Metastatic Lung Carcinoma in the Adrenal Gland (tissue), 1 donor: ENCODE measurements around a stretch of chr13.

- PRO-cap: no peak
Observed at GRCh38 chr13:28954524-28955149, 134.5 kb downstream of the MTUS2 start.

- PRO-cap: no peak
Observed at GRCh38 chr13:29428152-29429290, 167.0 kb downstream of the SLC7A1 start.

DNA sequence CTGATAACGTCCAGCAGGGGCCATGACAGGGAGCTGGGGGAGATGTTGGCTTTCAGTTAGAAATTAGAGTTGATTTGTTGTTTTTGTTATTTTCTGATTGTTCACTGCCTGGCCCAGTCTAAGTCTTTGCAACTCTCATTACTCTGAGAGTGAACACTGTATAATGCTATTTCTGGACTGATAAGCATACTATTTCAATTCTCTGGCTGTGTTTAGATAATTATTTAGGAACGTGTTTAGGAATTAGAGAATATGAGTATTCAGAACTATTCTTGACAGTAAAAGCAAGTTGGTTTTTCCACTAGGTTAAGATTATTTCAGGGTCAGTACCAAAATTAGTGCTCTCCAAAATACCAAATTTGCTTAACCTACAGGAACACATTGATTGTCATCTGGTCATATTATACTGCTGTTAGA lies 158.4 kb downstream of the SLC7A1 start:
- PRO-cap: no peak

DNA sequence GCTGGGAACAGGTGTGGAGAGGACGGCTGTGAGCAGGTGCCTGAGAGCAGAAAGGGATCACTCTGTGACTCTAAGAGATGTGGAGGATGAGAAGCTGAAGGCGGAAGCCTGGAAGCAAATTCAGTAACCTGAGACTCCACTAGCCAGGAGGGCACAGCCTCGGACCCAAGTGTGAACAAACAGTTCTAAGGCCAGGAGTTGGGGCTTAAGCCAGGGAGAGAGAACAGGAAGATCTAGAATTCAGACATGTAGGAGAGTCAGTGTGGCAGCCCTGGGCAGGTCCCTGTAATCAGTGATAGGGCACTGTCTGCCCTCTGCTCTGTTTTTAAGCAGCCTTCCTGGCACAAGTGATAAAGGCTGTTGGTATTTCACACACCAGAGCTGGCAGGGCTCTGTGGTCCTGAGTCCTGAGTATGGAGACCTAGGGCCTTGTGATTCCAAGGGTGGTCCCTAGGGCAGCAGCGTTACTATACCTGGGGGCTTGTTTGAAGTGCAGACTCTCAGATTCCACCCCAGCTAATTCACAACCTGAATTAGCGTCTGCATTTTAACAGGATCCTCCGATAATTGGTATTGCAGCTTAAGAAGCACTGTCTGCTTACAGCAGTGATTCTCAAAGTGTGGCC lies 131.2 kb downstream of the SLC7A1 start:
- PRO-cap: no peak

GRCh38 chr13:29479899-29480471 lies 115.5 kb downstream of the SLC7A1 start:
- PRO-cap: no peak

DNA sequence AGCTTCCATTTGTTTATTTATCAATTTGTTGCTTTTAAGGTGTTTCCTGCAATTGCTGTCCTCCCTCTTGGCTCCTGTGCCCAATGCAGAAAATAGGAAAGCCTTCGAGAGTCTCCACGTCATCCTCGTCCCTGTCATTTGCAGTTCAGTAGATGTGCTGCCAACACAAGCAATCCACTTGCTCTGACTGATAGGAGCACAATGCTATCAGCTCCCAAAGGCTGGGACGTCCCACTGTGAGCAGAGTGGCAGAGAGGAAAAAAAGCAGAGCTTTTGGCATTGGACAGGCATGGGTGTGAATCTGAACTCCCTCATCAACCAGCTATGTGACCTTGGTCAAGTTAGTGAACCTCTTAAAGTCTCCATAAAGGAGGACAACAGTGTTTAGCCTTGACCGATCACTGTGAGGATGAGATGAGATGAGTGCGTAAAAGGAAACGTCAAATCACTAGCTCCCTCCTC lies 10.7 kb upstream of the SLC7A1 start:
- PRO-cap: no peak

DNA sequence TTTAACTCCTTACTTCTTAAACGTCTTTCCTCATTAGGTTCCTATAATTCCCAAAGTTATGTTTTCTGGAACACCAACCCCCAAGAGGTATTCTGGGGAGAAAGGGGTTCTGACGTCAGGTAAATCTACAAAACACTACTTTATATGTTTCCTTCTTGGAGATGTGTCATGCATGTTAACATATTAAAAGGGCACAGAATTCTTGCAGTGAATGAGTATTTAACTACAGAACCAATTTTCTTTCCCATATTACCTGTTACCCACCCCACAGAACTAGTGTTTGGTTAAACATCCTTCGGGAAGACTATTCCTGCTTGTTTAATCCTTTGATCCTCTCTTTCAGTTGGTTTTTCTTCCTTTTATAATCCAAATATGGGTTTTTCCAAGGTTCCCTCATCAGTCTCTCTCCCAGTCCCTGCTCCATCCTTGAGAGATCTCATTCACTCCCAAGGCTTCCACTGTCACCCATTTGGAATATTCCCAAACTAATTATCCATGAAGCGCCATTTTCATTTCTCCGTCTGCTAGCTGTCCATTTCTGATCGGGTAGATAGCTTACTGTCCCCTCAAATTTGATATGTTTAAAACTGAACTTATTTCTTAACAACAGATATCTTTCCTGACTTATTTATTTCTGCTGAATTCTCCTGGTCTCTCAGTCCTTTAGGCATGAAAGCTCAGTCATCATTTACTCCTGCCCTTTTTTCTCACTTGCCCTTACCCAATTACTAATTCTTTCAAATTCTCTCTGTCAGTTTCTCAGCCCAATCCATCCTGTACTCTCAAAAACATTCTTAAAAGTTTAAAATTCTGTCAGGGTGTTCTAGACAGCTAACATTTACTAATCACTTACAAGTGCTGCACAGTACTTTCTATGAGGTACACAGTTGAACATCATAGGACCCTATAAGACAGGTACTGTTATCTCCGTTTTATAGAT lies 59.7 kb downstream of the UBL3 start:
- PRO-cap: no peak

GRCh38 chr13:29943427-29943728 lies 93.0 kb upstream of the UBL3 start:
- PRO-cap: no peak

GRCh38 chr13:30072396-30073086 lies 222.1 kb upstream of the UBL3 start:
- PRO-cap: no peak

DNA sequence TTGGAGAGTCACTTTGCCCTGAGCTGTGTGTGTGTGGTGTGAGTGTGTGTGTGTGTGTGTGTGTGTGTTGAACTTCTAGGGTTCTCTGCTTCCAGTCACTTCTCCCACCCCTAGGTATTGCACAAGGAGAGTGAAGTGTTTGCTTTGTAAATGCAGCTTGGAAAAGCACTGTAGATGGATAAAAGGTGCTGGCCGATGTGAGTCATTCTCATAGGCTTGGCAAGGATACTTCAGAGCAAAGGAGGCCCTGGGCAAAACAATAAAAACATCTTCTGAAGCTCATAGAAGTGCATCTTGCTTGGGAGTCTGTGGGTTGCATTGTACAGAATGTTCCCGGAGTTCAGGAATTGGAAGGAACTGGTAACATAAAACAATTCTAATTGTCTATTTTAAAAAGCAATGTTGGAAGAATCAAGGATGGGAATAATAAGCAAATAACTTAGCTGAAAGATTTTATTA lies 181.6 kb downstream of the KATNAL1 start:
- PRO-cap: no peak

- PRO-cap: no peak
Observed at GRCh38 chr13:30157598-30158059, 149.7 kb downstream of the KATNAL1 start.

DNA sequence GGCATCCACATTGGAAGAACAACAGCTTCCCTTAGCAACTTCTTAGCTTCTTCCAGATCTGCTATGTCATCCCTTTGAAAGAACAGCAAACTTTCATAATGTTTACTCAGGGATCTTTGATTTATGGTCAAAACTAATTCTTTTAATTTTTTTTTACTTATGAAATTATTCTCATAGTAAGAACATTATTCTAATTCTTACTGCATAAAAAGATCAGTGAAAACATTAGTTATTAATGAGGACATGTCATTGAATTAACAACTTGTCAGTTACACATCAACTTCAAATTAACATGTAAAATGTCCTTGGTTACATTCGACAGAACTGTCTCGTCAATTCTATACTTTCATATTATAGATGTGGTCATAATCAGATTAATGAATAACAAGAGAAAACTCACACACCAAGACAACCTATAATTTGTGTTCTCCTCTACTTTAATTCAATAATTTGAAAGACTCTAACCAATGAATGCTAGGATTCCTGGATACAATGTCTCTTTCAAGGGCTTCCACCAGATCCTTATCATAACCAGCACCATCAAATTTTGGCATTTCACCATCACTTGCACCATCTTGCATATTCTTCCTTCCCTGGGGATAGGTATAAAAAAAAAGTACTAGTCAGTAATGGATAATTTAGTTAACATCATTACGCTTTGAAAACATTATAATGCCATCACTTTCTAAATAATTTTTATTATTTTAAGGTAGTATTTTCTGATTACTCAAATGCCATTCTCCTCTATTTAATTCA lies 66.7 kb downstream of the KATNAL1 start:
- PRO-cap: no peak

DNA sequence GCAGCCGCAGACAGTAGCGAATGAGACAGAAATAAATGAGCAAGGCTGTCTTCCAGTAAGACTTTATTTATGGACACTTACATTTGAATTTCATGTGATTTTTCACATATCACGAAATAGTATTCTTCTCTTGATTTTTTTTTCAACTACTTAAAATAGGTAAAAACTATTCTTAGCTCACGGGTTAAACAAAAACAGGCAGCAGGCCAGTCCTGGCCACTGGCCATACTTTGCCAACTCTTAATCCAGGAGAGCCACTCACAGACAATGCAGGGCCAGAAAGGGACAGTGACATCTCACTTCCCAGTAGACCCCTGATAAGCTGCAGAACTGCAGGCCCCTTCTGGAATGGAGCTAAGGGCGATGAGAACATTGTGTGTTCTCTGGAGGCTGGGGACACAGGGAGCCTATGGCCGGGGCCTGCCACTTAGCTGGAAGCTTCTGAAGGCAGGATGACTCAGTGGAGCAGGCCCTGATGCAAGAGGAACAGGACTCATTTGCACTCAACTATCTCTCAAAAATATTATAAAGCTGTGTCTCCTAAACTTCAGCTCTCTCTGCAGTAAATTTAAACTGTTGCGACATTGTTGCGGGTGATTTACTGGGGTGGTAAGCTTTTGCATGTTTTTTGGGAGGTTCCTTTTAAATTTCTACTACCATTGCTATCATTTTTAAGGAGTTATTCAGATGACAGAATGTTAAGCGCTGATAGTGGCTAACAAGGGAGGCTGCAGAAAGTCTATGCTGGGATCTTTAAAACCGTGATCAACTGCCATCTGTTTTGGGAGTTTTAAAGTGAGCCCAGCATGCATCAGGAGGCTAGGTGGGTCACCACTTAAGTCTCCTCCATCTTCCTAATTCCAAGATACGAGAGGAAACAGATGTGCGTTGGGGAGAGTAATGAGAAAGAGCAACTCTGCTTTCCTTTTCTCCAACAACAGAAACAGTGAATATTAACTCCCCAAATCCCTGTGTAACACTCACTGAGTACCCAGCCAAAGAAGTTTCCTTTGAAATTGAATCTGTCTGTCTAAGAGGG lies 33.2 kb upstream of the KATNAL1 start:
- PRO-cap: no peak

- PRO-cap: unidirectional peak, plus-strand start at chr13:30394999
Observed at GRCh38 chr13:30394572-30395446, 27.5 kb upstream of the UBE2L5 start.

GRCh38 chr13:30408043-30409389 lies 13.8 kb upstream of the UBE2L5 start:
- PRO-cap: bidirectional peak, plus-strand start at chr13:30408634, minus-strand start at chr13:30408376

- PRO-cap: no peak
Observed at GRCh38 chr13:30421118-30421502, 1.2 kb upstream of the UBE2L5 start.

GRCh38 chr13:30421503-30422333 lies 575 bp upstream of the UBE2L5 start:
- PRO-cap: bidirectional peak, plus-strand start at chr13:30421733, minus-strand start at chr13:30421614; bidirectional peak, plus-strand start at chr13:30422419, minus-strand start at chr13:30422228

- PRO-cap: no peak
Observed at GRCh38 chr13:30457072-30458072, 8.4 kb downstream of the HMGB1 start.

GRCh38 chr13:30657956-30658643 lies 40.4 kb downstream of the USPL1 start:
- PRO-cap: no peak

DNA sequence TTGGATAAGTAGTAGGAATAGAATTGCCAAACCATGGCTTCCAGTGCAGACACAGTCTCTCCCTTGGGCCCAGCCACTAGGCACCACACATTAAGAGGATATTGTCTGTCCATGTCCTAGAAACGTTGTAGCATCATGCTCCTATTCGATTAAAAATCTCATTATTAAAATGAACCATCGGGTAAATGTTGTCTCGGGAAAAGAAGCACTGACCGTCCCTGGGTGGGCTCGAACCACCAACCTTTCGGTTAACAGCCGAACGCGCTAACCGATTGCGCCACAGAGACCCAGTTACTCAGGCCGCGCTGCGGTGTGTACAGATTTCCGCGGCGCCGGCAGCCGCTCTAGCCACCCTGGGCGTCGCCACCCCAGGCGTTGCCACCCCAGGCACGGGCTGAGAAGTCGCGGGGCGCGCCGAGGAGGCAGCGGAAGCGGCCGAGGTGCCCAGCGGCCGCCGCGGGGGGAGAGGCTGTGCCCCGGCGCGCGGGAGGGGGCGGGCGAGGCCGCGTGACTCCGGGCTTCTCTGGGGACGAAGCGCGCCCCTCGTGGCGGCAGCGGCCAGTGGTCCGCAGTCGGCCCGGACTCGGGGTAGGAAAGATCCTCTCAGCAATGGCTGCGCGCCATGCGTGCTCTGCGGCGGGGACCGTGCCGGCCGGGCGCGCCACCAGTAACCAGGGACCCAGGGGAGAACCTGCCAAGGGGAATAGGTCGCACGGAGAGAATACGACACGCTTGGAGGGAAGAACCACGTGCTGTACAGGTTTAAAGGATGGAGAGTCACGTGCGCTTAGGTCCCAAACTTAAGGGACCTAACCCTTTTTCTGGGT lies 56.2 kb downstream of the USPL1 start:
- PRO-cap: bidirectional peak, plus-strand start at position 571 of the sequence, minus-strand start at position 293 of the sequence